Occipital lobe (tissue), 2 donors: Measurements from ENCODE around the gene DHX36.

DNA sequence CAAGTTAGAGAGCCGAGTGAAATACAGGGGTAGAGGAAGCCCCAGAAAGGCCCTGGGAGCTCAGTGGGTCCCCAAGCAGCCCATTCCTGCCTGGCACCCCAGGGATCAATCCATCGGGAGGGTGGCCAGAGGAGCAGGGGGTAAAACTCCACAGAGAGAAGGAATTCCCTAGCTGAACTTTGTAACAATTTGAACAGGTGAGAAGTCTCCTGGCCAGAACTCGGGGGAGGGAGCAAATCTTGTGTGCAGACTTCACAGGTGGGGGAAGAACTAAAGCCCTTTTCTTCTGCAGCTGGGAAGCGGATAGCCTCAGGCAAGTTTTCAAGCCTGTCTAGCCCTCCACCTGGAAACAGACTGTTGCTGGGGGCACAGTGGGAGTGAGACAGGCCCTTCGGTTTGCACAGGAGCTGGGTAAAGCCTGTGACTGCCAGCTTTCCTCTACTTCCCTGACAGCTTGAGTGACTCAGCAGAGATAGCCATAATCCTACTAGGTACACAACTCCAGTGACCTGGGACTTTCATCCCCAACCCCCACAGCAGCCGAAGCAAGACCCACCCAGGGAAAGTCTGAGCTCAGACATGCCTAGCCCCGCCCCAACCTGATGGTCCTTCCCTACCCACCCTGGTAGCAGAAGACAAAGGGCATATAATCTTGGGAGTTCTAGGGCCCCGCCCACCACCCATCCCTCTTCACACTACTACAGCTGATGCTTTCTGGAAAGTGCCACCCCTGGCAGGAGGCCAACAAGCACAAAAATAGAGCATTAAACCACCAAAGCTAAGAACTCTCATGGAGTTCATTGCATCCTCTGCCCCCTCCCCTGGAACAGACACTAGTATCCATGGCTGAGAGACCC is 478.7 kb downstream of the RAP2B start:
- RAMPAGE, long total RNA = no peak

DNA sequence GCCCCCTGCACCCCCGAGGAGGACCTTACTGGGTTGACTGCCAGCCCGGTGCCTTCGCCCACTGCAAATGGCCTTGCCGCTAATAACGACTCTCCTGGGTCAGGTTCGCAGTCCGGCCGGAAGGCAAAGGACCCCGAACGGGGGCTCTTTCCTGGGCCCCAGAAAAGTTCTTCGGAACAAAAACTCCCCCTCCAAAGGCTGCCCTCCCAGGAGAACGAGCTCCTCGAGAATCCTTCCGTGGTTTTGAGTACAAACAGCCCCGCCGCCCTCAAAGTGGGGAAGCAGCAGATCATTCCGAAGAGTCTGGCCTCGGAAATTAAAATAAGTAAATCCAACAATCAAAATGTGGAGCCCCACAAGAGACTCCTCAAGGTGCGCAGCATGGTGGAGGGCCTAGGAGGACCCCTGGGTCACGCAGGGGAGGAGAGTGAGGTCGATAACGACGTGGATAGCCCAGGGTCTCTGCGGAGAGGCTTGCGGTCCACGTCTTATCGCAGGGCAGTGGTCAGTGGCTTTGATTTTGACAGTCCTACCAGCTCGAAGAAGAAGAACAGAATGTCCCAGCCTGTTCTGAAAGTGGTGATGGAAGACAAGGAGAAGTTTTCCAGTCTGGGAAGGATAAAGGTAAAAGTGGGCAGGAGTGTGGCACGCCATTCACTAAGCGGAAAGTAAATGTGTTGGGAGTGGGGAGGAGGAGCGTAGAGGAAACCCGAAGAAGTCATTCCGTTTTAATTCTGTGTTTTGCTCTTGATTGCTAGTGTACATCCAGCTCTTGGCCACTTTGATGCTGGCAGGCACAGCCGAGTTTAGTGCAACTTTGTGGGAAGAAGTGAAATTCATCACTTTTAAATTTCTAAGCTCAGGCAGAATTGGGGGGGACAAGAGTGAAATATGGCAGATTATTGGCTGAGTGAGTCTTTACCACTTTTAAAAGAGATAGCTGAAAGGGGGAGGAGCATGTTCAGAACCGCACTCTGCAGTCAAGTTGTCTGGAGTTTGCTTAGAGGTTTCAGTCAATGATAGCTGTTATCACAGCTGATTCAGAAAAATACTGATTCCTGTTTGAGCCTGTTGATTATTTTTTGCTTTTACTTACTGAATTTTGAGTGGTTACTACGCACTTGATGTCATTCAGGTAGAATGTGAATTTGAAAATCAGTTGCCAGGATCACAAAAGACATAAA is 1.7 kb downstream of the ARHGEF26 start:
- RAMPAGE, long total RNA = no peak

- RAMPAGE, long total RNA = no peak
Measured at GRCh38 chr3:154139889-154140633, 18.9 kb downstream of the ARHGEF26 start.

- RAMPAGE, long total RNA = no peak
Measured at GRCh38 chr3:154144377-154144852, 23.2 kb downstream of the ARHGEF26 start.

DNA sequence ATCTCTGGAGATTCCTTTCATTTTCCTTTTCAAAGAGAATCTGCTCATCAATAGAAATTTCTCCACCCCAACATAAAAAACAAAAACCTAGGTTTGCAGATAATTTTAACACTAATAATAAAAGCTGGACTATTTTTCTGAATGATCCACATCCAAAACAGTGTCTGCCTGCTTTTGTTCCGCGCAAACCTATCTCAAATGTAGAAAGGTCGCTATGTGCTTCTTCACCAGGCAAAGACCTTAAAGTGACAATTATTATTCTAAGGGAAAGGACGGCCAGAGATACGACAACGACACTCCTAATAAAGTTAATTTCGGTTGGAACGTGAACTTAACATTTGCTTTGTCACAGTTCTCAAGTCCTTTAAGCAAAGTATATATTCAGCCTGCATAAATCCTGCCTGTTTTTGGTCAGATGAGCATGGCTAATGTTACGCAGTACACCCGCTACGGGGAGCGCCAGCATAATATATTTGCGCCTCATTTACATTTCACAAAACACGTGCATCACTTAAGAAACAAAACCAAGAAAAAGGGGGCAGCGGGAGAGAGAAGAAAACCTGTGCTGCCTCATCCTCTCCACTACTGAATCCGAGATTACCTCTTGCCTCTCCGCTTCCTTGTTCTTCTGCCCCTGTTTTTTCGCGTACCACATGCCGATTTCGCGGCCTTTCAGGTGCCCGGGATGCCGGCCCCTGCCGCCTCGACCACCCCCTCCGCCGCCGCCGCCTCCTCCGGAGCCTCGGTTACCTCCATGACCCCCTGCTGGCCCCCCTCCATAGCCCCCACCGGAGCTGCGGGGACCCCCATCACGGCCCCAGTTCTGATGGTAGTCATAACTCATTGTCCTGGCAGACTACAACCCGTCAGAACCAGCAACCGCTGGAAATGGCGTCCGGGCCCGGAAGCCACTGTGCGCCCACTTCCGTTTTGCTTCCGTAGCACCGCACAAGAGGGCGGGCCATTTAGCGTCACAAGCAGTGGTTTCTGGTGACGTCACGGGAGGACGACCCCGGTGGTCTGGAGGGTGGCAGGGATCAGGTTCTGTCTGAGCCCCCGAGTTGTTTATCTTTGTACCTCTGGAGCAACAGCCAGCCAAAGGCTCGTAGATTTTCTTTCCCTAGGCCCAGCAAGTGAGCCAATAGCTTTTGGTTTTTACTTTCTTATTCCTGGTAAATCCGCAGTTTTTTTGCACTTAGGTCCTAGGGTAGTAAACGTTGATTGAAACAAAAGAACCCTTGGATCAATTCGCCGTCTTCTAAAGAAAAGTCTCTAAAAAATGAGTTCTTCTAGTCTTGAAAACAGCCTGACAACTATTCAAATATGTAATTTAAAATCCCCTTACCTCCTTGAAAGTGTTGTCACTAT is at the start of gene DHX36:
Gene DHX36 (minus strand): TSS at position 915 of the 1,368 bp plus-strand sequence.
- RAMPAGE, long total RNA = start-site peak on the minus strand centred at position 878 of the sequence, 31 bp wide, 79 and 237 reads in 2 replicates

DNA sequence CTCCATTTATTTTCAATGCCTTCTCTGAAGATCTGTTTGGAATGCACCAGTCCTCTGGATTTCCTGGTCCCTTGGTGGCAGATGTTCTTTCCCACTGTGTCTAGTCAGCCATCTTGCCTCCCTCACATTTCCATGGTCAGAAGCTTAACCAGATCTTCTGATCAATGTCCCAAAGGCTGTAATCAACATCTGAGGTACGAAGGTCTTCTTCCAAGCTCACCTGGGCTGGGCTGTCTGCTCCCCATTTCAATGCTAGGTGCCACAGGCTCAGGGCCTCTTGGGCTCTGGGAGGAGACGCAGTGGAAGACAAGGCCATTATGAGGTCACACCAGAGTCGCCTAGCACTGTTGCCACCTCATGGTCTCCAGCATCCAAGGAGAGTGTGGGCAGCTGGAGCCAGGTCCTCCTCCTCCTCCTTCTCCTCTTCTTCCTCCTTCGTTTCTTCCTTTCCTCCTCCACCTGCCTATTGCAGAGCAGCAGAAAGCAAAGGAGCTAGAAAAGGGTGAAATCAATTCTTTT is 52.8 kb downstream of the STRIT1 start:
- RAMPAGE, long total RNA = no peak

GRCh38 chr3:155646587-155647305 is 98.1 kb downstream of the PLCH1 start:
- RAMPAGE, long total RNA = no peak

DNA sequence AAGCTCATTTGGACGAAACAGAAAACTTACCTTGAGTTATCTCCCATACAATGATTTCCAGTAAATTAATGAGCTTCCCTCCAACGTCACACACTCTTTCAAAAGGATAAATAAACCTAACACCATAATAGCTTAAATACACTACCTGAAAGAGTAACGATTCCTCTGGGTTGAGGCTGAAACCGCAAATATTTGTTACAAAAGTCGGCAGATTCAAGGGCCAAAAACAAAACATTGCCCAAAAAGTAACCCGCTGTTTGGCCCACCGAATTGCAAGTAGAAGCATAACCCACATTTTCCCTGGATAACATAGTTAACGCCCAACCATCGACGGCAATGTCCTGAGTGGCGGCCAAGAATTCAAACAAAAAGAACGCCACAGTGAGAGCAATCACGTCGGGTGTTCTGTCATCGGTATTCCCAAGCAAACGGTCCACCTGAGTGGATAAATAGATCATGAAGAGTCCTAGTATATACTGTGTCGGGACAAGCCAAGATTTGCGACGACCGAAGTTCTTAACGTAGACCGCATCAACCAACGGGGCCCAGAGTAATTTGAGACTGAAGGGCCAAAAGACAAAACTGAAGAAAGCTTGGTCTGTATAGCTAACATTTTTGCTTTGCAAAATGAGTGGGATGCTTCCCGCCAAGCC is 1.0 kb downstream of the SLC33A1 start:
- RAMPAGE, long total RNA = no peak

DNA sequence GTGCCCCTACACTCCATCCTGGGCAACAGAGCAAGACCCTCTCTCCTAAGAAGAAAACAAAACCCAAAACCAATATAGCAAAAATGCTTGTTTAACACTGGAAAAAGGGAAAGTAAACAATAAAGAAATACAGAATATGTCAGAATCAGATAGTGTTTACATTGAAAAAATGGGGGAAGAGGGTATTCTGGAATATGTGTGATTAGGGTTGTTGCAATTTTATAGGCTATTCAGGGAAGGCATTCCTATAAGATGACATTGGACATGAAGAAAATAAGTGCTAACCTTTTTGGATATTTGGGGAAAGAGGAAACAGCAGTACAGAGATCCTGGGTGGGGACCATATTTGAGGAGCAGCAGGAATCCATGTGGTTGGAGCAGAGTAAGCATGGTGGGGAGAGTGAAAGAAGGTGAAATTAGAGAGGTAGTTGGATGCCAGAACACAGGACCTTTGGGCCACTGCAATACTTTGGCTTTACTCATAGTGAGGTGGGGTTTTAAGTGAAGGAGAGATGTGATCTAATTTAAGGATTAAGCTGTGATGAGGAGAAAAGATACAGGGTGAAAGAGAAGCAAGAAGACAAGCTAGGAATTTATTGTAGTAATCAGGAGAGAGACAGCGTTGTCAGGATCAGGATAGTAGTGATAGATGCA is 37.2 kb downstream of the GMPS start:
- RAMPAGE, long total RNA = no peak

- RAMPAGE, long total RNA = no peak
Measured at GRCh38 chr3:156109907-156110397, 10.4 kb upstream of the KCNAB1 start.

GRCh38 chr3:156142719-156143714 is 22.6 kb downstream of the KCNAB1 start:
- RAMPAGE, long total RNA = no peak

GRCh38 chr3:156160596-156161038 is 40.2 kb downstream of the KCNAB1 start:
- RAMPAGE, long total RNA = no peak

GRCh38 chr3:156534905-156535627 is 19.9 kb downstream of the SSR3 start:
- RAMPAGE, long total RNA = no peak

DNA sequence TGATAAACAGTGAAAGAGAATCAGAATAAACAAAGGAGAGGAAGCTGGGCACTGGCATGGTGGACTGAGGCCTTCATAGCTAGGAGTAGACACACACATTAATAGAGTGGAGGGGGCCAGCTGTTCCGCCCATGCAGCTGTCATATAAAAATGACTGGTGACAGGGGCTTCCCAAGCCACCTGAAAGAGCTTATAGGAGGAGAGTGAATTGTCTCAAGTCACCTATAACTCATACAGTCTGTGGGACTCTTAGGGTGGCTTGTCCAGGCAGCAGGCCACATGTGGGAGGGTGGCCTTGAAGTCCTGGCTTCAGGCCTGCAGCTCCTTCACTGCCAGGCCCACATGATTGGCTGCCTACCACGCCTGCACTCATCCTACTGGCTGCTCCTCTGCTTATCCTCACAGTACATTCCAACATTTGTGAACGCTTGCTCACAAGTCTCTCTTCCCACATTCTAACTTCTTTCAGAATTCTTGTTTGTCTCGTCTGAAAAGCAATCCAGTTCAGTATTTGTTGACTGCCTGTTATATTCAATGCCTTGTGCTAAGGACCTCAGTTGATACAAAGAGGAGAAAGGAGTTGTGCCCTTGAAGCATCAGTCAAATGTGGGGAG is 41.1 kb upstream of the TIPARP start:
- RAMPAGE, long total RNA = no peak

DNA sequence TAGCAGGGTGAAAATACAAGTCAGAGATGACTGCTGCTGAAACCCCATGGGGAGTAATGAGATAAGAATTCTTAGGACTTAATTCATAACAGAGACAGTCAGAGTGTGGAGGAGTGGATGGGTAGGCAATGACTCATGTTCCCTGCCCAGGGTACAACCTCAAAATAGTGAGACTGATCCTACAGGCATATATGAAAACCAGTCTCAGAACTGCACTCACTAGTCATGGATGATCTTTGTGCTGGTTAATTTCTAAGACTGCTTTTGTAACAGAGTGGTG is 38.0 kb upstream of the LEKR1 start:
- RAMPAGE, long total RNA = no peak

DNA sequence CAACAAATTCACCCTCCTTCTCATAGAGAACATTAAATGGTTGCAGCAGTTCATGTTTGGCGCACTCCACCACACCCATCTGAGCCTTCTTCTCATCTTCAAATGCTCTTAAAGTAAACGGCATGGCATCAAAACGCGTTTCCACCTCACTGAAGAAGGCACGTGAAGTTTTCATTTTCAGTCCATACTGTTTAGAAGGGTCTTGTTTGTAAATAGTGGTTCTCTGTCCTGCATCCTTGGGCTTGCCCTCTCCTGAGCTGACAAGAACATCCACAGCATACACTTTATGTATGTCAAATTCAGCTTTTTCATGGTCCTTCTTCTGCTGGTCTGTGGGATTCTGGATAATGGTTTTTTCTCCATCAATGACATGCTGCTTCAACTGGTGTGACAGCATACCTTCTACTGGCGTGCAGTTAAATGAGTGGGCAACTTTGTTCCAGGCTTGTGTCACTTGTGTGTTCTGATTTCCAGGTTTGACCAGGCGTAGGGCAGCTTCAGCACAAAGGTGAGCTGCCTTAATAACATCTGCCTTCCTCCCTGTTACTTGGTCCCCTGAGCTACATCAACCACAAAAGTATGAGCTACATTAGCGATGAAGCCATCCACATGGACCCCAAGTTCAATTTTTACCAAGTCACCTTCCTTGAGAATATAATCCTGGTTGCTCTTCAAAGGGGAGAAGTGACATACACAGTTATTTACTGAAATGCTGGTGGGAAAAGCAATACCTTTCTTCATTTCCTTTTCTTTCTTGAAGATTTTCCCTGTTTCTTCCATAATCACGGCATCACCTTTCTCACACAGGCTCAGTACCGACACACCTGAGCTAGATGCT is 16.1 kb upstream of the LEKR1 start:
- RAMPAGE, long total RNA = no peak

DNA sequence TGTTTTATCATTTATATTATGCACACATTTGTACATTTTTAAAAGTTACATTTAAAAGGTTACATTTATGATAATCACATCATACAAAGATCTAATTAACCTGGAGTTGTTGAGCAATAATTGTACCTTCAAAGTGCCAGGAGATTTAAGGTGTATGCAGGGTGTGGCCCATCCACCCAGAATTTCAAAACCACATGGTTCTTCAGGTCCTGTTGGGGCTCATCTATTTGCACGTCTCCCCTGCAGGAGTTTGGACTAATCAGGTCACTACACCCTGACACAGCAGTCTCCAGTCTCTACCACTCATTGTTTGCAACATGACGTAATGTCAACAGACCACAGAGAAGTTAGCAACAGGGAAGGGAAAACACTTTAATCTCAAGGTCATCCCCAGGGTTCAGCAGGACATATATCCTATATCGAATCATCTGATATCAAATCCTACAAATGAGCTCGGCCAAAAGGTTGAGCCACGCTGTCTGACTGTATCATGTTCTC is 13.7 kb upstream of the LEKR1 start:
- RAMPAGE, long total RNA = no peak

DNA sequence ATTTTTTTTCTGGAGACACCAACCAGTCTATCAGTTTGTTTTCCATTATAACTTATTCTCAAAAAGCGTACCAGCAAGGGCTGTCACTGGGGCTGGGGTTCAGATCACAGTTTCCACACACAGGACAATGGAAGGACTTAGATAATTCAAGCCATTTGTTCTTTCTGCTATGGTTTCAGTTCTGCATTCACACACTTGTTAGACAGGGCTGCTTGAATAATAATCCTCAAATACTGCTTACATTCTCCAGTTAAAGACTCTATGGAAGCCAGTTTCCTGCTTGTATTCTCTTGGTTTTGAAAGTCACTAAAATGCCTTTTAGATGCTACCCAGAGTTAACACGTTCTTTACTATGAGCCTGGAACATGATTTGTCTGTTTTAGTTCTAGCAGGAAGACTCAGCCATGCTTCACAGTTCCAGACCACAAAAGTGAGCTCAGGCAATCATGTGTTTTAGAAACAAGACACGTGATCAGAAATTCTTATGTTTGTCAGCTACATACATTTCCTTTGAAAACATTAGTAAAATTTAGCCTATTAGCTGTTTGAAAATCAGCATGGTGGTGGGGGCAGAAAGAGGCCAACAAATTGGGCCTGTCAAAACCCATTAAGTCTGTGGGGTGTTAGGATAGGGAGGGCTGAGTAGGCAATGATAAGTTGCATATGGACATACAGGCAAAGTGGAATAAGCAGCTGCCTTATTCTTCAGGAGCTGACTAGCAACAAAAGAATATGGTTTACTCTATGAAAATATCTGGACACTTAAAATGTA is 152.4 kb downstream of the LEKR1 start:
- RAMPAGE, long total RNA = no peak

DNA sequence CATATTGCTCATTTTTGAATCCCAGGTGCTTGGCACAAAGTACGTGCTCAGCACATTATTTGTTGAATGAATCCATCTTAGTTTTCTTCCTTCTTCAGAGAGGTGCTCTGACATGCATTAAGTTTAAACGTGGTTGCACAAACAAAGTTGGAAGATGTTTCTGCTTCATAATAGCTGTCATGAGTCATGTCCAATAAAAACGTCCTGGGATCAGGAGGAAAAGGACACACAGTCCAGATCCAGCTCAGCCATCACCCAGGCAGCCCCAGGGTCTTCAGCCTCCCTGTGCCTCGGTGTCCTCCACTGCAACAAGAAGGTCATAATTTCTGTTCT is 55.5 kb downstream of the CCNL1 start:
- RAMPAGE, long total RNA = no peak

- RAMPAGE, long total RNA = no peak
Measured at GRCh38 chr3:157156305-157156718, 3.6 kb downstream of the CCNL1 start.